CD14-positive monocyte (primary cell): ENCODE measurements around a stretch of chr21.

- CAGE, long polyA plus RNA, result no peak
Observed at GRCh38 chr21:44880933-44881621, 7.6 kb upstream of the PTTG1IP start.

DNA sequence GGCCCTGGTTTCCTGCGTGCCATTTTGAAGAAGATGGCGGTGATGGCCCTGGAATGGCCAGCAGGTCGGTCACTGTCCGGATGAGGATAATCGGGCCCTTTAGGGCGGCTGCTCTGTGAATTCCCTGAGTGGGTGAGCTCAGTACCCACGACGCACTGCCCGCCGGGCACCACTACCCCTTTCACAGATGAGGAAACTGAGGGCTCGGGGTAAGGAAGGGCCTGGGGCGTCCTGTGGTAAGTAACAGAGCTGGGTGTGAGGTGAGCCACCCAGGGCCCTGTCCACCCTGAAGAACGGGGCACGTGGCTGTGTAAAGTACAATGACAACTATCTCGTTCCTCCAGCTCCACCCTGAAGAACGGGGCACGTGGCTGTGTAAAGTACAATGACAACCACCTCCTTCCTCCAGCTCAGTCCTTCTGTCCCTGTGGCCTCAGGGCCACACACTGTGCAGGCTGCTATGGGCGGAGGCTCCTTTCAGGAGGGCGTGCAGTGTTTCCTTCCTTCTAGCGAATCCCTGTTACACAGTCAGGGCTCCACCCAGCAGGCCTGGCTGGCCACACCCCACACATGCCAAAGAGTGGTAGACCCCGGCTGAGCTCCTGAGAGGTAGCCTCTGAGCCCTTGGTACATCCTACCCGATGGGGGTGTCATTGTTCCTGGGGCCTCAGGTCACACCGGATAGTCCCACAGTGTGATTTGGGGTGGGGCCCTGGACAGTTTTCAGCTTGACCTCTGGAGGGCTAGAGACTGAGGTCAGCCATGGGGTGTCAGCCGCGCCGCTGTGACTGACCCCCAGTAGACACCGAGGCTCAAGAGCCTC, 23.1 kb downstream of the ITGB2 start:
- CAGE, long polyA plus RNA, result no peak

GRCh38 chr21:44907919-44908391, 12.7 kb downstream of the ITGB2 start:
- CAGE, long polyA plus RNA, result no peak

DNA sequence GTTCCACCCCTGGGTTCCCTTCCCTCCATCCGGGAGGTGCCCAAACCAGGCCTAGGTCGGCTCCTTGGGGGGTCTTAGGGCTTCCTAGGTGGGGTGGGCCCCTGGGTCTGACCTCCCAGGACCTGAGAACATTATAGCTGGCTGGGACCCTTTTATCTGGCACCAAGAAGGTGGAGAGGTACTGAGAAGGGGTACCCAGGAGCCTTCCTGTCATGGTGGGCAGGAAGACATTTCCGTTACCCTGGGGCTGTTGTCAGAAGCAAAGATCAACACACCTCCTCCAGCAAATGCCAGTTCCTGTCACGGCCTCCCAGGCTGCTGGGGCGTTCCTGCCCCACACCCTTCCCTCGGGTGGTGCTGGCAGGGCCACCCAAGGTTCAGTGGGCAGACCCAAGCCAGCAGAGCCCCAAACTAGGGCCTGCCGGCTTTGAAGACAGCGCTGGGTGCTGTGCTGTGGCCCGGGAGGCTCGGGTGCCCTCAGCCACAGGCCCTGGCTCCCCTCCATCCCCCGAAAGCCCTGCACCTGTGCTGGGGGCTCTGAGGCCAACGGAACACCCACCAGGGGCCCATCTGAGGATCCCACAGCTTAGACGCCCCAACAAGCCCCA, 8.8 kb downstream of the ITGB2 start:
- CAGE, long polyA plus RNA, result no peak

DNA sequence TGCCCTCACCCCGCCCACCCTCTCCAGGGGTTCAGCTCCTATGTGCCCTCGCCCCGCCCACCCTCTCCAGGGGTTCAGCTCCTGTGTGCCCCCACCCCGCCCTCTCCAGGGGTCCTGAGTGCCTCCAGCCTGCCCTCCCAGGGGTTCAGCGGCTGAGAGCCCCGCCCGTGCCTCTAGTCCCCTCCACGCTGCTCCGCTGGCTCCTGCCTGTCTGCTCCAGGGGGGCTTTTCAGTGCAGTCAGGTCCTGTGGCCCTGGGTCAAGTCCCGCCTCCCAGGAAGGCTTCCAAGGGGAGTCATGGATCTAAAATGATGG, 33.7 kb downstream of the SLX9 start:
- CAGE, long polyA plus RNA, result no peak

DNA sequence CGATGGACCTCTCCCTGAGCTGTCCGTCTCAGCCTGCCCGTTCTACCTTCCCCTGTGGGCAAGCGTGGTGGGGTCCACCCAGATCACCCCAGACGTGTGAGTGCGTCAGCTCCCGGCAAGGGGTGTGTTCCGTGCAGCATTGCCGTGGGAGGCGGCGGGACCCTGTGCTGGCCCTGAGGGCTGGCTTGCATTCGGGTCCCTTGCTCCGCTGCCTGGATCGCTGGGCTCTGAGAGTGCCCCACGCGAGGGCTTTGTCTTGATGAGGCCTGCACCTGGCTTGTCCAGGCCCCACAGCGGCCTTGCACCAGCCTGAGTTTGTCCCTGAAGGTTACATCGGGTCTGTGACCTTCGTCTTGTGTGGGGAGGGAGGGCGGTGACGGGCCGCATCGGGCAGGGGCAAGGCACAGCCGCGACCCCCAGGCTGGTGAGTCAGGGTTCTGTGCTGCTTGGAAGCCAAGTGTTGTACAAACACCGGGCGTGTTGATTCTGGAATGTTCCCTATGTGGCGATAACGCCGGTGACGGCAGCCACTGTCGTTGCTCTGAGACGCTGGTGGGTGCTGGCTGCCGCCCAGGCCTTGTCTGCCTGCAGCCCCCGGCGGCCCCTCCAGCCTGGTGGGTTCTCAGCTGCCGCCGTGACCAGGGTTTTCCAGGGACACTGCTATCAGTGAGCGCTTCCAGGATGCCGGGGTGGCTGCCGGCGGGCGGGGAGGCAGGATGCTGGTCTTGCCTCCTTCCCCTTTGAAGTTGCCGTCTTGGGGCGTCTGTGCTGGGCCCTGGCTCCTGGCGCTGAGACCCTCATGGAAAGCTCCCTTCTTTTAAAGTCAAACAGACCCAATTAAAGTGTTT, 42.9 kb downstream of the SLX9 start:
- CAGE, long polyA plus RNA, result no peak

DNA sequence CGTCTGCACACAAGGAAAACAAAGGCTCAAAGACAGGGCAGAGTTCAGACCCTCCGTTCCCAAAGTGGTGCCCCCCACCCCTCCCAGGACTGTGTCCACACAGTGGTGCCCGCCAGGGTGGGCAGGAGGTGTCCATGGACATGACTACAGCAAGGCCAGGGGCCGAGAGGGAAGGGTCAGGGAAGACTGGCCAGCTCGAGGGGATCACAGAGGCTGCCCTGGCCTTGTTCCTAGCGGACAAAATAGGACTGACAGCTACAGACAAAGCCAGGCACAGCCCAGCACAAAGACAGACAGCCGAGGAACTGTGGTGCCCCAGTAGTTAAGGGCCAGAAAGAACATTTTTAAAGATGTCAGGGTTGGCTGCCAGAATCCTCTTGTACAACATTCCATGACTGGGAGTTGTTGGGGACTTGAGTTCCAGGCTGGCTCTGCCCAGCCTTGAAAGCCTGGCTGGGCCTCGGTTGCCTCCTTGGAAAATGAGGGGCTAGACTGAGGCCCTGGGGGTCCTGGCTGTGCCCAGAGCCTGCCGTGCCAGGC, 63.6 kb downstream of the SLX9 start:
- CAGE, long polyA plus RNA, result no peak

GRCh38 chr21:45018136-45019469, 55.8 kb upstream of the ADARB1 start:
- CAGE, long polyA plus RNA, result no peak

- CAGE, long polyA plus RNA, result no peak
Observed at GRCh38 chr21:45034145-45034669, 40.2 kb upstream of the ADARB1 start.

GRCh38 chr21:45050023-45051023, 24.1 kb upstream of the ADARB1 start:
- CAGE, long polyA plus RNA, result no peak

- CAGE, long polyA plus RNA, result no peak
Observed at GRCh38 chr21:45055816-45056279, 18.5 kb upstream of the ADARB1 start.

DNA sequence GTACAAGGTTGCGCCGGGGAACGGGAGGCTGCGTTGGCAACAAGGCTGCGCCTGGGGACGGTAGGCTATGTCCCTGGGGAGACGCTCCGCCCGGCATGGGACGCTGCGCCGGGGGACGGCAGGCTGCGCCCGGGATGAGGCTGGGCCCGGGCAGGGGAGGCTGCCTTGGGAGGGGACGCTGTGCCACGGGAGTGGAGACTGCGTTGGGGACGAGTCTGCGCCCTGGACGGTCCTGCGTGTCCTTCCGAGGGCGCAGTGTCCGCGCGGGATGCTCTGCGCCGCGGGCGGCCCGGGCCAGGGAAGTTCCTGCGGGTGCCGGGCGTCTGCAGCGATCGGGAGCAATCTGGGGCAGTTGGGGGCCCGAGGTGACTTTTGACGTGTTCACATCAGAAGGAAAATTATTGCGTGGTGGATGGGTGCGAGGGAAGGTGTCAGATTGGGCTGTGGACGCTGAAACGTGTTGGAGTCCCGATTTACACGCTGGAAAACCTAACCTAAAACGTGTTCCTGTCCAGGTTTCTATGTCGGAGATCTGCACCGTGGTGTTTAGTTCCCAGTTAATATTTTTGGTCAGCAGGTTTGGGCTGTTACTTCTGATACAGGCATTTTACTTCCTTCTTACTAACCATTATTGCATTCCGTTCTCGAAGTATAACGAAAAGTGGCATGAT, 978 bp downstream of the ADARB1 start:
- CAGE, long polyA plus RNA, result no peak

DNA sequence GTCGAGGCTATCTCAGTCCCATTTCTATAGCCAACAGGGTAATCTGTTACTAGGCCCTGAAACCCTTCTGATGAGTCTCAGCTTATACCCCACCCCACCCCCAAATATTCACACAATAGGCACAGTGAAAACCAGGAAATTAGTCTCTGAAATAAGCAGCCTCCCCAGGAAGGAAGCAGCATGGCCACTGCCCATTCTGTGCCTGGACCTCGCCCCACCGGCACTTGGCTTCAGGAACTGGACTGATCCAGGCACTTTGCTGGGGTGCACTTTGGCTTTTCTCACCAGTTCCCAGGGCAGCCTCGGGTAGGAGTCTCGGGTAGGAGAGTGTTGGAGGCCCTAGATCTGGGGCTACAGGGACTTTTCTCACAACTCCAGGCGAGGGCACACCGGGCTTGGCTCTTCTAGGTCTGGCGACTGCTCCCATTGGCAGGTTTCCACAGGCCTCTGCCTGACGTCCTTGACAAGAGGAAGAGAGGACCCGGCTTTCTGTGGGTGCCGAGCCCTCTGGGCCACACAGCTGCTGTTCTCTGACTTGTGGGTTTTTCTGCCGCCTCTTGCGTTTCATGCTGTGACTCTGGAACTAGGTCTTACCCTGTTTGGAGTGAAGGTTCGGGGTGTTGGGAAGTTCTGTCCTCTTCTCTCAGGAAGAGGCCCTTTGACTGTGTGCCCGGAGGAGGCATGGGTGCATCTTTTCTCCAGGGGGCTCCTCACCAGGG, 18.7 kb downstream of the ADARB1 start:
- CAGE, long polyA plus RNA, result no peak

DNA sequence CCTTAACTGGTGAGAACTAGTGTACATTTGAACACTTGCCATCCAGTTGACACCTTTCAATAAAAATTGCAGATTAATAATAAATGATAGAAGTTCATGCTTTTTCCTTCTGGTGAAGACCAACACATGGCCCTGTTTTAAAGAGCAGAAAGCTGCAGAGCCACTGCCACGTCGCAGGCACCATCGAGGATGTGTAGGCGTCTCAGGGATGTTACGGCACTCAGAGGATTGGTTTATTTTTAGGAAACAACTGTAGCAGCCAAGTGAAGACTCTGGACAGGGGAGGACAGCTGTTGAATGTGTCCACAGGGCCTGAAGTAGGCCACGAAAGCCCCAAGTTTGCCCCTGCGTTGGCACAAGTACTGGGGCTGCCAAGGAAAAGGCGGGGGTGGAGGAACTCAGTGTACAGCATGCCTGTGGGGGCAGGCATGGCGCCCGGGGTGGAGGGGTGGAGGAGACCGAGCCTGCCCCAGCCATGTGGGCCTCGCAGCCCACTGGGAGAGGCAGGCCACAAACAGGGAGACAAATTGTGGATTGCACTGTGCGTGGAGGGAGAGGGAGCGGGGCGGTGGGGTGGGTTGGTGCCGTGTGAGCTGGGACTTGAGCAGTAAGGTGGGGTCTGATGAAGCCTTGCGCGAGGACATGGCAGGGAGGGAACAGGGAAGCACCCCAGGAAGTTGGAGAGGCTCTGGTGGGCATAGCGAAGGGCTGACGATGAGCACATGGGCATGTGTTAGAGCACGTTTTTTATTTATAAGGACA, 89.8 kb downstream of the ADARB1 start:
- CAGE, long polyA plus RNA, result no peak

- CAGE, long polyA plus RNA, result no peak
Observed at GRCh38 chr21:45267037-45267326, 20.7 kb downstream of the POFUT2 start.

DNA sequence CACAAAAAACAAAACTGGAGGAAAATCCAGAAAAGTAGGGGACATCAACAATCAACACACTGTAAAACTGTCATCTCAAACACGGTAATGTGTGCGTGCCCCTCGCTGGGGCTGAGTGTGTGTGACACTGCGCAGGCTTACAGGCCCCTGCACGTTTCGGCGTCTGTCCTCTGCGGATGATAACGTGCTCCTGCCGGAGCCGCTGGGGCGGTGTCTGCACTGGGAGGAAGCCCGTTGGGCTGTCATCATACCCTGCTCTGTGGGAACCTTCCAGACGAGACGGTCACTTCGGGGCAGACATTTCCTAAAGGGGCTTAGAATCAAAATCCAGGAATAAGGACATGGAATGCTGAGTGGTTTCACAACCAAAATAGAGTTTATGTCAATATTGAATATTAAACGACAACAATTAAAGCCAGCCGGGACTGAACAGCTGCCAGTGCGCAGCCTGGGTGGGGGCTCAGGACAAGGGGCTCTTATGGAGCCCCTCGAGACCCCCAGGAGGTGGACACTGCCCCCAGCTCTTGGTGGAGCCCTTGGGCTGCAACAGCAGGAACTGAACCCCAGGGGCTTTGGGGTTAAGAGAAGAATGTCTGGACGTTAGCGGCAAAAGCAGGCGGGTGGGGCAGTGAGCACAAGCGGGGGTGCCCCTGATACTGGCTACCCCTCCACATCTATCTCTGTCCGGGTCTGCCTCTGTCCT, 11.9 kb upstream of the POFUT2 start:
- CAGE, long polyA plus RNA, result no peak

DNA sequence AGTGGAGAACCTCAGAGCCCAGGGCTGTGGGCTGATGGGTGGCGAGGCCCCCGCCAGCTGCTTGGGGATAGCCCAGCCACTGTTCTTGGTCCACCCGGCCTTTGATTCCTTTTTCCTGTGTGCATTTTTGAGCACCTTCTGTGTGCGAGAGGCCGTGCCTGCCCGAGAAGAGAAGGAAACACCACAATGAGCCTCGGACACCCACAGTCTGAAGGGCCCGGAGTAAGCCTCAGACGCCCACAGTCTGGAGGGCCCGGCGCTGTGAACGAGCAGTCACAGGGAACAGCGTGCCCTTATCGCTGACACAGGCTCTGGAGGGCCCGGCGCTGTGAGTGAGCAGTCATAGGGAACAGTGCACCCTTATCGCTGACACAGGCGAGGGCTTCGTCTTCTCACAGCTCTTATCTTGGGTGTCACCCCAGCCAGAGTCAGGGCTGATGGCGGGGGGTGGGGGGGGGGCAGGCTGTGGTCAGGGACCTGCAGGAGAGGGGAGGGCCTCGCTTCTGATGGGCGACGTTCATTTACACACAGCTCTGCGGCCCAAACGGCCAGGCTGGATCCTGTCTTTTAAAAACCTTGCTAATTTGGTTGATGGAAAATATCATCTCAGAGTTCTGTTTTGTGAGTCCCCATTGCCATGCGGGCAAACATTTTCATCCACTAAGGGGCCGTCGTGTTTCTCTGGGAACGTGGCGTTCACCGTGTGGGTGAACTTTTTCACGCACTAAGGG, 6.5 kb downstream of the COL18A1 start:
- CAGE, long polyA plus RNA, result no peak

- CAGE, long polyA plus RNA, result no peak
Observed at GRCh38 chr21:45427536-45428274, 22.7 kb downstream of the COL18A1 start.

DNA sequence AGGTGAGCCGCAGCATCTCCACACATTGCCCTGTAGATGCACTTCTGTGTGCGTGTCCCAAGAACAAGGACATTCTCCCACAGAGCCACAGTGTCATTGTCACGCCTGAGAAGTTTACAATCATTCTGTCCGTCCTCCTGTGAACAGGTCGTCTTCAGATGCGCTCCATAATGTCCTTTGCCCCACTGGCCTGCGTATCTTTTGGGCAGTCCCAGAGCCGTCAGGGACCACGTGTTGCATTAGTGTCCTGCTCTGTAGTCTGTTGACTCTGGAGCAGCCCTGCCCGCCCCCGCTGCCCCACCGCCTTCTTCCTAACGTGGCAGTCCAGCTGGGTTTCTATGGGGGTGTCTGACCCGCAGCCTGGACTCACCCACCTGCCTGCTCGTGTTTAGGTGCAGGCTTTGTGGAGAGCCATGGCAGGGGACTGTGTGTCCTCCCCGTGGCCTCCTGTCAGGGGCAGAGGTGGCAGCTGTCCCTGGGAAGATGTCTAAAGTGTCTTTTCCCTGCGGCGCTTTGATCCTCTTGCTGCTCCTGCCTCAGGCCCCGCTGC, 43.7 kb downstream of the COL18A1 start:
- CAGE, long polyA plus RNA, result no peak

DNA sequence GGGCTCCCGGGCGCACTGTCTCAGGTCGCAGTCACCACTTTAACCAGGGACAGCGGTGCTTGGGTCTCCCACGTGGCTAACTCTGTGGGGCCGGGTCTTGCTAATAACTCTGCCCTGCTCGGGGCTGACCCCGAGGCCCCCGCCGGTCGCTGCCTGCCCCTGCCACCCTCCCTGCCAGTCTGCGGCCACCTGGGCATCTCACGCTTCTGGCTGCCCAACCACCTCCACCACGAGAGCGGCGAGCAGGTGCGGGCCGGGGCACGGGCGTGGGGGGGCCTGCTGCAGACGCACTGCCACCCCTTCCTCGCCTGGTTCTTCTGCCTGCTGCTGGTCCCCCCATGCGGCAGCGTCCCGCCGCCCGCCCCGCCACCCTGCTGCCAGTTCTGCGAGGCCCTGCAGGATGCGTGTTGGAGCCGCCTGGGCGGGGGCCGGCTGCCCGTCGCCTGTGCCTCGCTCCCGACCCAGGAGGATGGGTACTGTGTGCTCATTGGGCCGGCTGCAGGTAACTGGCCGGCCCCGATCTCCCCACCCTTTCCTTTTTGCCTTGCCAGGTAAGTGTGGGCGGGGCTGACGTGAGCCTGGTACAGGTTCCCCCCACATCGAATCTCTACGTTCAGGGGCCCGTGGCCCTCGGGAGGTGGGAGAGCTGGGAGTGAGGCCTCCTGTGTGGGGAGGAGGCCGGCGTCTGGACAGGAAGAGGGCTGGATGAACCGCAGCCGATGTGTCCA, 51.6 kb downstream of the COL18A1 start:
- CAGE, long polyA plus RNA, result no peak